Cardiac ventricle fibroblast (primary cell): ENCODE measurements around a stretch of chr16.

DNA sequence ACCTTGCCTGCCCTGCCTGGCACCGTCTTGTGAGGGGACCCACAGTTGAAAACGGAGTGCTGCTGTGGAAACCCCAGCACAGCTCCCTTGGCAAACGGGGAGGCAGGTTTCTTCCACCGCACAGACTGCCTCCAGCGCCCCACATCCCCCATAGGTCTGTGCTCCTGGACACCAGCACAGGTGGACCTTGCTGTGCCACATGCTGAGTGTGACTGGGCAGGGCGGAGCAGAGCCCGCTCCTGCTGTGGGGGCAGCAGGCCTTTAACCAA lies 9.4 kb downstream of the ZC3H18 start:
- RAMPAGE, long total RNA: no peak

DNA sequence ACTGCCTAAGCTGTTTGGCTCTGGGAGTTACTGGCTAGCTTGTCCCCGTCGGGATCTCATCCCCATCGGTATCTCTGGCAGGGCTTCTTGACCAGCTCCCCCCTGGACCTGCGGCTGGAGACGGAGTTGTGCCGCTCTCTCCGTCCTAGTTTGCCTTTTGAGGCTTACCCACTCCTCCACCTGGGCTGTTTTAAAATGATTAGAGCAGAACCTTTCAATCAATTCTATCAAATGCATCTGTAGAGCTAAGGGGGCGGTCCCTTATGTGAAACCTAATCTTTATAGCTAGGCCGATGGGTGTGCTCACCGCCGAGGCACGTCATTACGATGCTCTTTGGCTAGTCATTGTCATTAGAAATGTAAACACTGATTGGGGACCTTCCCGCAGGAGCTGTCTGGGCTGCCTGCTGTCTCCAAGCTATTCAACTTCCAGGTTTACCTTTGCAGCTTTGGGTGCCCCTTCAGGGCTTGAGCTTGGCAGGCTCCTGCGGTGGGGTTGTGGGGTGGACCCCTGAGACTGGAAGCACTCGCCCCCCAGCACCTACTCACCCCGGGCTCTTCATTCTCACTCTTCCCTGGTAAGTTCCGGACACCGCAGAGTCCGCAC lies 21.1 kb upstream of the IL17C start:
- RAMPAGE, long total RNA: no peak

DNA sequence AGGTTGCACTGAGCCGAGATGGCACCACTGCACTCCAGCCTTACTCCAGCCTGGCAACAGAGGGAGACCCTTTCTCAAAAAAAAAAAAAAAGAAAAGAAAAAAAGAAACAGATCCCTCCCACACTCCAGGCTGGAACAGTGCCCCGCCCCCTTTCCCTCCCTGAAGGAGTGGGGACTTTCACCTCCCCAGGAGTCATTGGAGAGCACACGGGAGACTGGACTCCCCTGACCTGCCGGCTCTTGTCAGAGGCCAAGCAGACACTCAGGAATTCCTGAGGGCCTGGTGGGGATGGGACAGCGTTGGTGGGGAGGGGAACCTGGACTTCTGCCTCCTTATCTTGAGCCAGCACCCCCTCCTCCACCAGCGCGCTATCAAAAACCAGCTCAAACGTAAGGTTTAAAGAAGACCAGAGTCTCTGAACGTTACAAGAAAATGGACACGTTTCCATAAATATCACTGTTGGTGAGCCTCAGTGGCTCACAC lies 2.9 kb downstream of the MVD start:
- RAMPAGE, long total RNA: no peak

GRCh38 chr16:88665273-88665809 lies 2.5 kb upstream of the MVD start:
- RAMPAGE, long total RNA: no peak

GRCh38 chr16:88695469-88696652 lies 9.6 kb upstream of the SNAI3 start:
- RAMPAGE, long total RNA: no peak

- RAMPAGE, long total RNA: no peak
Observed at GRCh38 chr16:88699218-88699473, 7.1 kb downstream of the RNF166 start.

DNA sequence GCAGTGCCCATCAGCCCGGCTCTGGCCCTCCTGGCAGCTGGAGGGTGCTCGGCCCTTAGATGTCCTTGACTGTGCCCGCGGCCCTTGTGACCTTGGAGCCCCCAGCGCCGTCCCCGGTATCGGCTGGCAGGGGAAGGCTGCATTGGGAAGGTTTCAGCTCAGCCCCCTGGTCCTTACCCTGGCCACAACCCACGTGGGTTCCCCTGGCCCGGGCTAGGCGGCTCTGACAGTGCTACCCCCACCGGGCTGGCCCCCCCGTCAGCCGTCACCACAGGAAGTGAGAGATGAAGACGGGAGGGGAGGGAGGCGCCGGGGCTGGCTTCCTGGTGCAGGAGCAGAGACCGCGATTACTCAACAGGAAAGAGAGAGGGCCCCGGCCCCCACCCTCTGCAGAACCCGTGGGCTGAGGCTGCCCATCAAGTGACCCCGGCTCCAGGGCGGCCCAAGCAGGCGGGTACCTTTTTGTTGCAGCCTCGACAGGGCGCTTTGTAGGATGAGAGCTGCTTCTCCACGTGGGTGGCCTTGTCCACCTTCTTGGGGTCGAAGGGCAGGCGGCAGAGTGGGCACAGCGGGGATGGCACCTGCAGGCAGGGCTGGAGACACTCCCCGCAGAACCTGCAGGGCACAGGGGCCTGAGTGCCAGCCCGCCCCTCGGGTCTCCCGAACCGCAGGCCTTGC lies 5.3 kb downstream of the RNF166 start:
- RAMPAGE, long total RNA: no peak

GRCh38 chr16:88703428-88704497 lies 2.4 kb downstream of the RNF166 start:
- RAMPAGE, long total RNA: no peak

GRCh38 chr16:88737375-88737900 lies 31.1 kb downstream of the CTU2 start:
- RAMPAGE, long total RNA: no peak

GRCh38 chr16:88760248-88761259 lies 24.5 kb downstream of the PIEZO1 start:
- RAMPAGE, long total RNA: no peak

DNA sequence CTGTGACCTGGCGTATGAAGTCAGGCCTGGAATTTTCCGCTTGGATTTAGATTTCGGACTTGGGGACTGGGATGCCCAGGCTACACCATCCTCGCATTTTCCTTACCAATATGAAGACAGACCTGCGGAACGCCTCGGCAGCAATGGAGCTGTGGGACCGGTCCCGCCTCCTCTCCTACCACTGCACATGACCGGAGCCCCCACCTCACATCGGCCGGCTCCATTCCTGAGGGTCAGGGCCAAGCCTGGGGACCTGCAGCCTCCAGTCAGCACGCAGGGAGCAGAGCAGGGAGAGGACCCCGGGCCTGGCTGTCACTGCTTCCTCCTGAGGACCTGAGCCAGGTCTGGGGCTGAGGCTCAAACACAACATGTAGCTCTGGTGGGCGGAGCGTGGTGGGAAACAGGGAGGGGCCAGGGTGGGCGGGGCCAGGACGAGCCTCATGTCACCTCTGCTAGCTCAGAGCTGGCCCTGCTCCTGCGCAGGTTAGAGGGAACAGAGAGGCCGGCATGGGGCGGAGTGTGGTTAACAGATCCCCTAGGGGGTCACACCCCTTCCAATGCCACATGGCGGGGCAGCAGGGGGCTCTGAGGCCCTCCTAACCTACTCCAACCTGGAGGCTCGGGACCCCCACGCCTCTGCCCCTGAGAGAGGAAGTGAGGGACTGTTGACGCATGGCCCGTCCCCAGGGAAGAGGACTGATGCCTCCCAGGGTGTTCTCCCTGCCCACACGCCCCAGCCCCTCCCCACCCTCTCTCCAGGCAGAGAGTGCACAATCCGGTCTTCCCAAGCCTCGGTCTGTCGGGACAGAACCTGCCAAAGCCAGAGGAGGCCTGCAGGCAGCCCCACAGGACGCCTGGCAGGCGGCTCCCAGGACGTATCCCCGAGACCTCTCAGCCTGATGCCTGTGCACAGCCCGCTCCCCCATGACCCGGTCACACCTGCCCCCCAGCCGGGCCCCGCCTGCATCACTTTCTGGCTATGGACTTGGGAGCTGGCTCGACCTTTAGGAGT lies 15.3 kb downstream of the PIEZO1 start:
- RAMPAGE, long total RNA: no peak

GRCh38 chr16:88773805-88774528 lies 11.1 kb downstream of the PIEZO1 start:
- RAMPAGE, long total RNA: no peak

DNA sequence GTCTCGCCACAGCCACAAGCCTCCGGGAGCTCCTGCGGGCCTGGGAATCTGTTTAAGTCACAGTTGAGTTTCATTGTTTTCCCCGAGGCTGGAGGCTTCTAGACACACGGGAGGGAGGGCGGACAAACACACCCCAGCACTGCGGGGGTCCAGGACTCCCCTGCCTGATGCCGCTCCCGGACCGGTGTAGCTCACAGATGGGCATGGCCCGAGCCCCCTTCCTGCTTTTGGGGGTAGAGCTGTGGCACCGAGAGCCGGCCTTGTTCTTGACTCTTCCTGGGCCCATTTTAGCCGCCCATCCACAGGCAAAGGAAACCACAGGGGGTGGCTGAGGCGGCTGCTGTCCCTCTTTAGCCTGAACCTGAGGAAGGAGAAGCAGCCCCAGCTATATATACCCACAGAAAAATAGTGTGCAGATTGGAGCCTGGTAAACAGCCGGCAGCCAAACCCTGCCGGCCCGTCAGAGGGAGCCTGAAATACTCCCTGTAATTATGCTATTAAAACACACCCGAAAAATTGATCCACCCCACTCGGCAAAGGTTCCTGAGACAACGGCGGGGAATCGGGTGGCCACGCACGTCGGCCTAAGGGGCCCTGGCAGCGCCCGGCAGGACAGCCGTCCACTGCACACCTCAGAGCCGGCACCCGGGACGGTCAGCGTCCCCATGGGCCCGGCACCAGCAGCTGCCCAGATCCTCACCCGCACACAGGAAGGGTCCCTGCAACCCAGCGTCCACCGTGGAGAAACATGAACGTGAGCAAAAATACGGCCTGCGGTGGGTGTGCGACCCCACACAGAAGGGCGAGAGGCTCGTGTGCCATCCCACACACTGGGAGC lies 6.8 kb downstream of the PIEZO1 start:
- RAMPAGE, long total RNA: no peak

DNA sequence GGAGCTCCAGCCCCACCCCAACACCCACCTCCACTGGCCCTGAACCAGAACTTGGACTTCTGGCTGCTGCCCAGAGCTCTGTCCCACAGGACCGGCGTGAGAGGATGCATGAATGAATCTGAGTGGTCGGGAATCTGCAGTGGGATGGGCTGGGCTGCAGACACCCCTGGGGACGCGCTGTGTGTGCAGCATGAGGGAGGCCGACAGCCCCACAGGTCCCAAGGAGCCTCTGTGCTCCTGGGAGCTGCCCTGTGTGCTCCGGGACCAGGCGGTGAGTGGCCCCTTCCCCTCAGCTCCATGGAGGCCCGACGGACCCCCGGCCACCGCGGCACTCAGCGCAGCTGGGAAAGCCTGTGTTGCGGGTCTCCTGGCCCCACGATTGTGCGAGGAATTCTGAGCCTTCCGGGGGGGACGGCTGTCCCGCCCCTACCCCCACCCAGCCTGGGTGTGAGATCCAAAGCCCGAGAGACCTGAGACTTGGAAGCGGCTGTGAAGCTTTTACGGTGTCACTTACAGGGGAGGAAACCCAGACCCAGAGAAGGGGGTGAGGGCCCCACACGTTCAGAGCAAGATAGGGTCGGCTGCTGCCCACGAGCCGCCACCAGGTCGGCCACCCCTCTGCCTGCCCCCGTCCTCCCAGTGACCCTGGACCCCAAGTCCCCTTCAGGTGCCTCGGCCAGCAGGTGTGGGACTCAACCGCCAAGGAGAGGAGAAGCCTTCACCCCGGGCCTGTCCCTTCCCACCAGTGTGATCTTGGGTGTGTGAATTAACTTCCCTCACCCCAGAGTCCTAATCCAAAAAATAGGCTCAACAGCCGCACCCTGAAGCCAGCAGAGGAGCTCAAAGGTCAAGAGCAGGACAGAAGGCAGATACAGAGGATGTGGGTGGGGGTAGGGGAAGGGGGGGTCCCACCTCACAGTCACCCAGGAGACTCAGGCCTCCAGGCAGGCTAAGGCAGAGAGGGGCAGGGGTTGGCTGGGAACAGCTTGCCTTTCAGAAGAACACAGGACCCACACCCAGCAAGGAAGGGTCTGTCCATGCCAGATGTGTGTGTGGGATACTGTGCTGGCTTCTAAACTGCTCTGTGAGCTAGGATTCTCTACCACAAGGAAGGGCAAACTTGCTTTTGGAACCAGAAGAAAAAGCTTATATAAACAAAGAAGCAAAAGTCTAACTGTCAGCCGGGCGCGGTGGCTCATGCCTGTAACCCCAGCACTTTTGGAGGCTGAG lies 5.1 kb downstream of the PIEZO1 start:
- RAMPAGE, long total RNA: no peak

- RAMPAGE, long total RNA: no peak
Observed at GRCh38 chr16:88781699-88782165, 3.3 kb downstream of the PIEZO1 start.

- RAMPAGE, long total RNA: no peak
Observed at GRCh38 chr16:88804455-88805079, 978 bp downstream of the CDT1 start.

DNA sequence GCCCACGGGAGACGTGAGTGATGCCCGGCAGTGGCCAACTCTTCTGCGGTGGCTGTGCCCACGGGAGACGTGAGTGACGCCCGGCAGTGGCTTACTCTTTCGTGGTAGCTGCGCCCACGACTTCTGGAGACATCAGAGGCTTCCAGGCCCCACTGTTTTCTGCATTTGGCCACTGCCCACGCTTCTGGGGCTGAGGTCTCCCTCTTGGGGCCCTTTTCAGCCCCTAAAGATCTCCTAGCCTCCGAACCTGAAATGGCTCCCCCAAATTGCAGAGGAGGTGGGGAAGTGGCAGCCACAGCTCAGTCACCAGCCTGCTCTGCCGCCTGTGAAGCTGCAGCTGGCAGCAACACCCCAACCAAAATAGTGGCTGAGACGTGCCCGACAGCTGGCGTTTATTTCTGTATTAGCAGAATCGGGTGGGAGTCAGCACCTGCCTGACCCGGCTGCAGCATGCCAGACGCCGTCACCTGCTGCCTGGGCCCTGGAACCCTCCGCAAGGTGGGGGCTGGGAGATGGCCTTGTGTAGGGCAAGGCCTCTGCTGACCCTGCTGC lies 17.3 kb upstream of the PABPN1L start:
- RAMPAGE, long total RNA: no peak

- RAMPAGE, long total RNA: no peak
Observed at GRCh38 chr16:88926850-88927287, 50.1 kb downstream of the CBFA2T3 start.

- RAMPAGE, long total RNA: no peak
Observed at GRCh38 chr16:88936482-88937429, 40.3 kb downstream of the CBFA2T3 start.

- RAMPAGE, long total RNA: no peak
Observed at GRCh38 chr16:88992512-88993723, 15.9 kb upstream of the CBFA2T3 start.